Aortic smooth muscle cell (primary cell): ENCODE results near the genes CHRDL1, CAPN6 and DCX.

- RRBS, result 3% methylated on average over 7 of the region's 36 CpGs
These were observed 48.6 kb downstream of the PRPS1 start for GRCh38 chrX:107676560-107677729.

DNA sequence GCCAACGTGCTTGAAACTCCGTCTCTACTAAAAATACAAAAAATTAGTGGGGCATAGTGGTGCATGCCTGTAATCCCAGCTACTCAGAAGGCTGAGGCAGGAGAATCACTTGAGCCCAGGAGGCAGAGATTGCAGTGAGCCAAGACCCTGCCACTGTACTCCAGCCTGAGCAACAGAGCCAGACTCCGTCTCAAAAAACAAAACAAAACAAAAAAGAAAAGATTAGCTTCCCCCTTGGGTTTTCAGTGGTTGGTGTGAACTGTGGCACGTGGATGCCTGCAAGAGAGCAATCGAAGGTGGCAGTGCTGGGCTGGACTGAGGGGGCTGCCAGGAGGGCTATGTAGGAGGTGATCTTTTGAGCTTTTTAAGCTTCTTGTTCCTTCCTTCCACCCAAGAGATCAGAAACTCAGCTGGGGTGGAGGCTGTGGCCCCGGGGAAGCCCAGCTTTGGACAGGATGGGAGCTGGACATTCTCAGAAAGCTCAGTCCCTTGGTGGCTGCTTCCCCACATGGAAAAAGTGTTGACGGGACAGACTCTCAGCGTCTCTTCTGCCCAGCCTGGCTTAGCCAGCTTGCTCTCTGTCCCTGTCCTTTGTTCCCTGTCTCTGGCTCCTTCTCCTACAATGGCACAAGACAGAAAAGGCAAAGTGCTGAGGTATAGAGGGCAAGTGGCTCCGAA lies 49.6 kb downstream of the PRPS1 start:
- RRBS, result no CpG with 5 or more reads among the region's 9 CpGs

DNA sequence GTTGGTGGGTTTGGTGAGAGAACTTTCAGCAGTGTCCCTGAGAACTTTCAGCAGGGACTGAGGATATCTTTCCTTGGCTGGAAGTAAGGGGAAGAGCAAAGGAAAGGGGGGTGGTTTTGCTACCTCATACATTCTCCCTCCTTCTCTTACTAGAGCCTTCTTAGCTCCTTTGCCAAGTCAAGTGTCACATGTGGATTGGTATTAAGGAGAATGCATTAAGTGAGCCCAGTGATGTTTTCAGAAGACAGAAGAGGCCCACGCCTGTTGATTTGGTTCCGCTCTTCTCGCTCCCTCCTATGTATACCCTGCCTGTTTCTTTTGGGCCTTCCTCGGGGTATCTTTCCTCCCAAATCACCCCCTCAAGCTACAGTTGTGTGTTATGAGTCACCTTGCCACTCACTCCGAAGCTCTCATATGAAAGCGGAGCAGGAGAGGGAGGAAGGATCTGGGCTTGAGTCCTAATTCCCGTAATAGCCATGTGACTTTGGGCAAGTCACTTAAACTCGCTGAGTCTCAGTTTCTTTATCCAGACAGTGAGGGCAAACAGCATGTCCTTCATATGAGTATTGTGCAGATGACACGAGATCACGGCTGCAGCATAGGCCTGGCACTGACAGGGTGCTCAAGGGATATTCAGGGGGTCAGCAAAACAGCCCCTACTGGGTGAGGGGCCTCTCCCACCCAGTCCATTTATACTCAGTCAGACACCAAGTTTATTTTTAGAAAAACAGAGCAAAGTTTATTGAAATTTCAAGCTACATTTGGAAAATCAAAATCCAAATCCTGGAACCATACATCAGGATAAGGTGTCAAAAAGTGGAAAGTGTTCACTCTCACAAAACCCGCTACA lies 62.9 kb downstream of the TSC22D3 start:
- RRBS, result no CpG with 5 or more reads among the region's 11 CpGs

DNA sequence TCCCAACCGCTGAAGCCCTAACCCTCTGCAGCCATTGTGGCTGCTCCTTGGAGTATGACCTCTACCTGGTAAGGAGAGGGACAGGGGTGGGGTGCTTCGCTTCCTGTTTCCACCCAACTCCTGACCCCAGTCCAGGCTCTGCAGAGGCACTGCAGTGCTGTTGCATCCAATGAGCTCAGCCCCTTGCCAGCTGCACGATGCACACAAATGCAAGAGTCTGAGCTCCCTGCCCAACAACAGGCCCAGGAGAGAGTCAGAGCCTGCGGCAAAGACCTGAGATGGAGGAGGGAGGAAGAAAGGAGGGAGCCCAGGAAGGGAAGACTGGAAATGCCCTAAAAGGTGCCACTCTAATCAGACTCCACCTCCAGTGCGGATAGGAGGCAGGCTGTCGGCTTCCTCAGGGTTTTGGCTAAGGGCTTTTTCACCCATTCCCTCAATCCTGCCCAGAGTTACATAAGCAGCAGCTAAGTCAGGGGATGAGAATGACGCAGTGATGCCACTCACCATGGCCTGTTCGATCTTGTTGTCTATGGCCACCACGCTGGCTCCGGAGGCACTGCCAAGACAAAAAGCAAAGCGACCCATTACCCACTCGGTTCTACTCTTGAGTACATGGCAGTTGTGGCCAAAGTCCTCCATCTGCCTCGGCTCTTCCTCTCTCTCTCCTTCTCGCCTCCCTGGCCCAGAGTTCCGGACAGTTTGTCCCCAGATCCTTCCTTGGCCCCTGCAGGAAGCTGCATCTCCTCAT lies 60.0 kb downstream of the TSC22D3 start:
- RRBS, result 15% methylated on average over 1 of the region's 15 CpGs

- RRBS, result no CpG with 5 or more reads among the region's 4 CpGs
These were observed 47.1 kb downstream of the TSC22D3 start for GRCh38 chrX:107728315-107729116.

- RRBS, result no CpG with 5 or more reads among the region's 2 CpGs
These were observed 6.0 kb downstream of the TSC22D3 start for GRCh38 chrX:107769525-107769968.

DNA sequence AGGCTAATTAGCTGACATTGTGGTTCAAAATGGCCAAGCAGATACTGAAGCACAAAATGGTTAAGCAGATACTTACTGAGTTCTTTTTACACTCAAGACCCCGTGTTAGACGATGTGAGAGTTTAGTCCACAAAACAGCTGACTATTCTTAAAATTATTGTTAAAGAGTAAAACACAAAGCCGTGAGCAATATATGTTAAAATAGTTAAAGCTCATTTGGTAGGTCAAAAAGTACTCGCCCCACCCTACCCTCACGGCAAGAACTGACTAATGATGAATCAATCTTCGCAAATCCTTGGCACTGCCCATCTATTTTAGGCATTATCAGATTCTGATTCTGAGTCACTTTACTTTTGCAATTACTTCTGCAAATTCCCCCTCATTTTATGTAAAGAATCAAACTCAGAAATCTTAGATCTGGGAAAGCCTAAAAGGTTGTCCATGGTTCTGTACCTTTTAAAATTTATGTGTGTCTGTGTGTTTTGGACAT lies 40.3 kb downstream of the COL4A6 start:
- RRBS, result no CpG with 5 or more reads among the region's 6 CpGs

GRCh38 chrX:108440278-108441008 lies 805 bp downstream of the COL4A5 start:
- RRBS, result 3% methylated on average over 3 of the region's 13 CpGs

GRCh38 chrX:108735583-108736267 lies 638 bp downstream of the IRS4 start:
- RRBS, result 0% methylated on average over 2 of the region's 70 CpGs

DNA sequence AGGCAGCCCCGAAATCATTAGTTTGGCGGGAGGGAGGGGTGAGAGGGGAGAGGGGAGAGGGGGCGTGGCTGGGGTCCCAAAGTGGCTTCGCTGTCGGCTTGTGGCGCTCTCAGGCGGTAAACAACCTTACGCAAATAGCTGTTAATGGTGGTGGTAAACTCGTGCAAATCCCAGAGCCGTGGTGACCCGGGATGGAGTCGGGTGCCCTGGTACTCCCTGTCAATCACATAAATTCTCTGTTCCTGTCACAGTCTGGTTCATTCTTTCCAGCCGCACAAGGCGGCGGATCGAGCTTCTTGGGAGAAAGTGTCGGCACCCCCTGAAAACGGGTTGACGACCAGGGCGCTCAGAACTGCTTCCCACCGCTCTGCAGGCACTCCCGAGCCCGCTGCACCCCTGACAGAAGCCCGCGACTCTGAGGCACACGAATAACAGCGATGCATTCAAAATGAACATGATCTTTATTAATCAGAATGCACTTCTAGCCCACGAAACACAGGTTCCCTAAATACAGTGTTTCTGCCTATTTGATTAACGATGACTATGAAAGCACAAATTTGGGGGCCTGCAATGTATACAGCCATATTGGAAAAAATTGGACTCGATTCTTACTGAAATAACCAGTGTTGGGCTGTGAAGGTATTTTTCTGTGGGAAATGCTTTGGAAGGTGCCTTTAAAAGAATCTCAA lies 795 bp upstream of the IRS4 start:
- RRBS, result no CpG with 5 or more reads among the region's 30 CpGs

- RRBS, result no CpG with 5 or more reads among the region's 6 CpGs
These were observed 9.9 kb downstream of the TMEM164 start for GRCh38 chrX:110012447-110013485.

DNA sequence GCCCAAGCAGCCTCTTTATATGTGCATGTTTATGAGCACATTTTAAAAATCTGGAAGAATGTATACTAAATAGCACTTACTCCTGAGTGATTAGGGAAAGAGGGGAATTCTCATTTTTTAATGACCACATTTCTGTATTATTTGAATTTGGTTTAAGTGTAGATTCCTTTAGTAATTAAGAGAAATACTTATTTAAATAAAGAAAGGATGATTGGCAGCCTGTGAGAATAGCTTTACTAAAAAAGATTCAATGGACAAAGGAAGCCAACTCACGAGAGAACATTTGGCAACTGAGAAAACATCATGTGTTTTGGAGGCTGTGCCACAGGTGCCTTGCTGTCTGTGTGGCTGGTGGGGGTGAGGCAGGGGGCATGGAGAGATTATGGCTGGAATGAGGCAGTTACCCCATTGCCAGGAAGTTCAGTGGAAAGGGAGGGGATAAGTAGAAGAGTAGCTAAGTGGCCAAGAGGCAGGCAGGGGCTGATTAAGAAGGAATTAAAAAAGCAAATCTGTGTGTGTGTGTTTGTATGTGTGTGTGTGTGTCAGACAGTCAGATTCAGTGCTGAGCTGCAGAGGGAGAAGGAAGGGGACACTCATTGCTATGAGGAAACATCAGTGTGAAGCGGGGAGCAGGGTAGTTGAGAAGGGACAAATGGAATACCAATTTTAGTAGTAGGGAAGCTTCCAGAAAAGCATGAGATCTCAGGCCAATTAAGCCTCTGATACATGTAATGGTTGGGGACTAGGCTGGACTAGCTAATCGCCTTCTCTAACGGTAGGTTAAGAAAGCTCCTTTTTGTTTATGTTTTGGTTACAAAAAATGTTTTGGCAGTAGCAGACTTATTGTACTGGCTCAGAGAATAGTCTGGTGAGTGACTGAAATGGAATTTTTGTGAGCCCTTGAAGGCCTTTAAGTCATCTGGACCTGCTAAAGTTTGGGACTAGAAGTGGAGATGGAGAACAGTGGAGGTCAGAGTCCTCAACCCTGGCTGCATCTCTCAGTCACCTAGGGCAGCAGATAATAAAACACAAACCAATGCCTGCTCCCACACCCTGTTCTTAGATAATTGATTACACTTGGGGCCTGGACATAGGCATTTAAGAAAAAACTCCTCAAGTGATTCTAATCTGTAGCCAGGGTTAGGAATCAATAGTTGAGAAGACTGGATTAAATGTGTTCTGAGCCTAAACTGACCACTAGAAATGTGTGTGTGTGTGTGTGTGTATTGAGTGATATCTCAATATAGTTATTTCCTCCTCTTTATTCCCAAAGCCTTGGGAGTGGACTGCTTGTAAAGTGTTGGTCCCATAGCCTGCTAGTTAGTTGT lies 18.5 kb downstream of the TMEM164 start:
- RRBS, result no CpG with 5 or more reads among the region's 4 CpGs

- RRBS, result no CpG with 5 or more reads among the region's 7 CpGs
These were observed 156.2 kb downstream of the TMEM164 start for GRCh38 chrX:110158915-110159628.

DNA sequence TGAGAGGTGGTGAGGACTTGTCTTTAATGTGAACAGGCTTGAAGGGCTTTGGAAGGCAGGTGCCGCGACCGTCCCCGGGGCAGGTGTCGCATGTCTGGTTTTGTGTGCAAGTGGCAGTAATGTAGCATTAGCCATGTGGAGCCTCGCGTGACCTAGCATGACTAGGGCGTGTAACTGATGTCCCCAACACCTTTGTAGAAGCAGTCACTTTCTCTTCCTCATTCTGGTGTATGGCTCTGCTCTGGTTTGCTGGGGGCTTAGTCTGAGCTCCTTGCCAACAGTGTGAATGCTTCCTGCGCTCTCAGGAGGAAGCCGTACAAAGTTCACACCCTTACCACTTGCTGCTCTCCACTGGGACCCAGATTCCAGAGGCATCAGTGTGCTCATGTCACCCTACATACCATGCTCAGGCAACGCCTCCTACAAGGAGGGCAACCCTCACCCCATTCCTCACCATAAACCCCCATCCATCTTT lies 145.6 kb downstream of the AMMECR1 start:
- RRBS, result no CpG with 5 or more reads among the region's 11 CpGs

- RRBS, result no CpG with 5 or more reads among the region's 20 CpGs
These were observed 144.4 kb downstream of the AMMECR1 start for GRCh38 chrX:110173052-110174236.

GRCh38 chrX:110316634-110317048 lies 1.2 kb downstream of the AMMECR1 start:
- RRBS, result no CpG with 5 or more reads among the region's 10 CpGs

- RRBS, result 4% methylated on average over 32 of the region's 64 CpGs
These were observed at the start of gene CHRDL1 for GRCh38 chrX:110795500-110796467. TSS of gene CHRDL1 (minus strand) at chrX:110795817.

DNA sequence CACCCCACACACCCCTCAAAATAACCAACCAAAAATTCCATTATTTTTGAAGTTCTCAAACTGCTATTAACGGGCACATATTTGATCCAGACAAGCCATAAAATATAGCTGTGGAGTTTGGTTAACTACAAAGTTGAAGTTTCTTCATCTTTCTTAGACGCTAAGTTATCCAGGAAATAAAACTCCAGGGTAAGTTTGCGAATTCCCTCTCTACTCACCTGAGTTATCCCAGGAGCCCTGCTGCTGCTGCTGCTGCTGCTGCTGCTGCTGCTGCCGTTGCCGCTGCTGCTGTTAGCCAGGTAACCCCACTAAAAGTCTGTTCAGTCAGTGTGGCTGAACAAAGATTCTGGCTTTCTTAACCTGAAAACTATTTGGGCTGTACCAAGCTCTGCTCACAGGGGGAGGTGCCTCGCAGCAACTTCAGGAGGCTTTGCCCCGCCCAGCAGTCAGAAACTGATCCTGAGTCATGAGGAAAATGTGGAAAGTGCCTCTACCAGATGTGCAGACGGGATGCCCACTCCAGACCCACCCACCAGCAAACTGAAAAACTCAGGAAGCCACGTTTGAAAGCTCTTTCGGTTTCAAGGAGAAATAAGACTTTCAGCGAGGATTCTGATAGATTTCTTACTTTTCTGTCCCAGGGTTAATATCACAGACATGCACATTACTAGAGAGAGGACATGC lies at the start of gene CAPN6:
Gene CAPN6 (minus strand): TSS at position 331 of the 684 bp plus-strand sequence.
- RRBS, result no CpG with 5 or more reads among the region's 11 CpGs

GRCh38 chrX:111411944-111412356 lies at the start of gene DCX:
TSS of gene DCX (minus strand) at chrX:111412192.
- RRBS, result no CpG with 5 or more reads among the region's 3 CpGs